MCF 10A (cell line): ENCODE results near the gene ATP5MC1.

DNA sequence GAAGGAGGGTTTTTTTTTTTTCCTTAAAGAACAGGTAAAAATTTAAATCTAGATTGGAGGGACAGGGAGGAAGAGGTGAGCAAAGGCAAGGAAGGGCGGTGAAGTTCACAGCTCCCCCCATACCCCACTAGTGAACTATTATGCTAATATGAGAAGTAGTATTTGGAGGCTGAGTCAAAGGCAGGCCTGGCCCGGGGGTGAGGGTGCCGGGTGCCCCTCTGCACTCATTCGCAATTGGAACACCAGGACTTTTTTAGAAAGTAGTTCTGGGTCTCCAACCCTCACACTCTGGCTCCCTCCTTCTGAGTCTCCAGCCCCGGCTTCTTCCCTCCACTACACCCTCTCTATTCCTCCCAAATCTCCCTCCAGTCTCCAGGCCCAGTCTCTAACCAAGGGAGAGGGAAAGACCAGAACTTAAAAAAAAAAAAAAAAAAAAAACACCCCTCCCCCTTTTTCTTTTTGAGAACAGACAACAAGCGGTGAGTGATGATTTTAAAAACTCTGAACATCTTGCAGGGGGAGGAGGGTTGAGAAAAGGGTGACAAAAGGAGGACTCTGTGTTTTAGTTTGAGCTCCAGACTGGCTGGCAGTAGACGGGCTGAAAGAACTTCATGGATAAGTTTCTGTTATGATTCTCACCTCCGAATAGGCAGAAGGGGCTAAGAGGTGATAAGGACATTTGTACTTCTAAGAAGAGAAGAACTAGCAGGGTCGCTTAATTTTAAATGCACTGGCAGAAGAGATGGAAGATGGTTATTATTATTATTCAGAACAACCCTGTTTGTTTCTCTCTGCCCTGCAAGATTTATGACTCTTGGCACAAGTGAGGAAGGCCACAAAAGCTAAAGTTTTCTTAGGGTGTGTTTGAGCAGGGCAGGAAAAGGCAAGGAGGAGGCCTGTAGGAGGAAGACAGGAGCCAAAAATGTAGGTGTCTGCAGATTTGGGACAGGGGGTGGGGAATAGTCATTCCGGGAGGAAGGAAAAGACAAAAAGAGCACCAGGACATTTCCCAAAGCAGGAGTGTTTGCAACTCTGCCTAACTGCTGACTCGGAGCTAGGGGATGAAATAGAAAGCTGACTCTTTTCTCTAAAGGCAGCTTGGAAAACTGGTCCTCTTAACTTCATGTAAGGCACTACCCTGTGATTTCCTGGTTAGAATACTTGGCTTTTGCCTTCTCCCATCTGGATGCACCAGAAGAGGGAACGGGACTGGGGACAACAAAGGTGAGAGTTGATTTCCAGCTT, 11.6 kb upstream of the HOXB2 start:
- PRO-cap, result no peak
- RRBS, result no CpG with 5 or more reads among the region's 12 CpGs

- PRO-cap, result no peak
- RRBS, result no CpG with 5 or more reads among the region's 16 CpGs
Observed at GRCh38 chr17:48559898-48560971, 15.3 kb upstream of the HOXB2 start.

DNA sequence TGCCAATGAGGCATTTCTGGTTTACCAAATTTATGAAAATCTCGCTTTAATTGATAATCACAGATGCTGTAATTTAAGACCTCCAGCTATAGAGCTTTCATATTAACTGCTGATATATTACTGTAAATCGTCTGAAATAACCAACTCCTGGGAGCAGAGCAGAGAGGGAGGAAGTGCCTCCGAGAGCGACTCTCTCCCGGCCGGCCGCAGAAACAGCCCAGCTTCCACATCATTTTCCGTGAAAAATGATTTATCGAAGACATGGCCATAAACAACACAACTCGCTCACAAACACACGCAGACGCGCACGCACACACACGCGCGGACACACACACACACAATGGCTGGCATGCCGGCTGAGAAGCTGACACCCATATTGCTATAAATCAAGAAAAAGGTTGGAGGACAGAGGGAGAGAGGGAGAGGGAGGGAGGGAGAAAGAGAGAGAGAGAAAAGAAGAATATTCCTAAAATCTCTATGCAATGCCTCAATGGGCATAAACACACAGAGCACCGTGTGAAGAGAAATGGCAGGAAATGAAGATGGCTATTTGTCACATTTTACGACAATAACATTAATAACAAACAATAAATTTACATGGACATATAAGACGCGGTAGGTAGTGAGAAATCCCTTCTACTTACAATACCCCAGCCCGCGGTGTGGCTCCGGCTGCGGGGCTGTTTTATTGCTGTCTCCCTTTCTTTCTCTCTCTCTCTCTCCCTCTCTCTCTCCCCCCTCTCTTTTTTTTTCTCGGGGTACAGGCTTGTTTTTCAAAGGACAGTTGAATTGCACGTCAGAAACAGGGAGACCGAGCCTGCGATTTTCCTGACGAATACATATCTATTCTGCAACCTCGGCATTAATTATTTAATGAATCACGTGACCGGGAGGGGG, 9.6 kb downstream of the HOXB4 start:
- PRO-cap, result no peak
- RRBS, result 60% methylated on average over 2 of the region's 34 CpGs

GRCh38 chr17:48575502-48576383, 2.4 kb downstream of the HOXB4 start:
- PRO-cap, result no peak
- RRBS, result no CpG with 5 or more reads among the region's 23 CpGs

- PRO-cap, result no peak
- RRBS, result 56% methylated on average over 4 of the region's 13 CpGs
Observed at GRCh38 chr17:48594238-48594597, 639 bp upstream of the HOXB5 start.

- PRO-cap, result no peak
- RRBS, result 45% methylated on average over 4 of the region's 16 CpGs
Observed at GRCh38 chr17:48646015-48646343, 19.8 kb upstream of the HOXB9 start.

- PRO-cap, result no peak
- RRBS, result 89% methylated on average over 15 of the region's 80 CpGs
Observed at GRCh38 chr17:48718255-48719420, 3.7 kb downstream of the PRAC1 start.

DNA sequence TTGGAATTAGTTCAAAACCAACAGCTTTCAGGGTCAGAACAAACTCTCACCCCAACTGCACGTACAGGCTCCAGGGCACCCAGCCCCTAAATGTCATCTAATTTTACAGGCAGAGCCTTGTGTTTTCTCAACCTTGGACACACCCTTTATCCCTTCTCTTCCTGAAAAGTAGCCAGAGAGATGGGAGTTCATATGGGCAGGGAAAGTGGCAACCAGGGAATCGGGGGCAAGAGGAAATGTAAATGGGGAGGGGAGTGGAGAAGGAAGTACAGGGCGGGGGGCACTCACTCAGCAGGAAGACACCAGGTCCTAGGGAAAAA, 16.1 kb downstream of the TTLL6 start:
- PRO-cap, result no peak
- RRBS, result no CpG with 5 or more reads among the region's 3 CpGs

DNA sequence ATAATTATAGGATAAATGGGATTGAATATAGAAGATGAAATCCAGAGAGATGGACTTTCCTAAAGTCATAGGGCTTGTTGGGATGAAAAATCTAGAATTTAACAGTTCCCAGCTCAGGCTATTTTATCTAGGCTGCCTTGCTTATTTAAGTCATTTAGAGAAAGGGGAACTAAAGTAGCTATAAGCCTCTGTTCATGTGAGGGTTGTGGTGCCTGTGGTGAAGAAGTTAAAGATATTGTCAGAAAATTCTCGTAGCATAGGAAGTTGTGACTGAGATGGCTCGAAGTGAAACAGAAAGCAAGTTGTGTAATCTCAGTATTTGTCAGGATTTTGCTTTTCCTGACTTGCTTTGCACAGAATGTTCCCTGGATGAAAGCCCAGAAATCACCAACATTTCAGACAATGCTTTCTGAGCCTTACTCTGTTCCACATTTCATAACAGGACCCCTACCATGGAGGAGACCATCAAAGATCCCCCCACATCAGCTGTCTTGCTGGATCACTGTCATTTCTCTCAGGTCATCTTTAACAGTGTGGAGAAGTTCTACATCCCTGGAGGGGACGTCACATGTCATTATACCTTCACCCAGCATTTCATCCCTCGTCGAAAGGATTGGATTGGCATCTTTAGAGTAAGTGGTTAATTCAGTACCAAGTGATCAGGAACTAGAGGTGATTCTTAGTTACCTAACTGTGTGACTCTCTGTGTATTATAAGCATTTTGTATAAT, 10.6 kb downstream of the CALCOCO2 start:
- PRO-cap, result no peak
- RRBS, result no CpG with 5 or more reads among the region's 5 CpGs

- PRO-cap, result no peak
- RRBS, result no CpG with 5 or more reads among the region's 6 CpGs
Observed at GRCh38 chr17:48847866-48848584, 17.2 kb downstream of the CALCOCO2 start.

DNA sequence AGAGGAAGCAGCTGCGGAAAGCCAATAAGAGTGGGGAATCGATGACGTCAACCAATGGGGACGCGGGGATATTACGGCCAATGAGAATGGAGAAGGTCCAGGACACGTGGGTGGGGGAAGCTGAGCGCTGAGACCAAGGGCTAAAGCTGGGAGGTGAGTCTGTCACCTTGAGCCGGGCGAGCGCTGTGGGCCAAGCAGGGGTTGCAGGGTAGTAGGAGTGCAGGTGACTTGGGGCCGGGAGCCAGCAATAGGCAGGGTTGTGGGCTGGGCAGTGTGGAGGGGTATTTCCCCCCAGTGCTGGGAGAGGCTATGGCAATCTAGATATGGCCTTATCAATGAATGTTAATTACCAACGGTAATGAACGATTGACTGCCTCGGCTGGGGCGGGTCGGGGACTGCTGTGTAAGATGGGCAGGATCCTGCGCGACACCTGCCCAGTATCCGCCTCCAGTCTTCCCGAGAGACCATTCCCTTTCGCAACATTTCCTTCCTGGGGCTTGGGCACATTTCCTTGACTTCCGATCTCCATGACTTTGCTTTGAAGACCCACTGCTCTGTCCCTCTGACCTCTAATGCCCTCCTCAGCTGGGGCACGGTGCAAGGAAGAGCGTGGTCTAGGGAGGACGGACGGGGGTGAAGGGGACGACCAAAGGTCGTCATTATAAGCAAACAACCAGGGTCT, at the start of gene ATP5MC1:
TSS of gene ATP5MC1 (plus strand) at position 100 of the 683 bp plus-strand sequence.
- PRO-cap, result bidirectional peak, plus-strand start at position 165 of the sequence, minus-strand start outside the sequence
- RRBS, result under 1% methylated on average over 4 of the region's 29 CpGs

DNA sequence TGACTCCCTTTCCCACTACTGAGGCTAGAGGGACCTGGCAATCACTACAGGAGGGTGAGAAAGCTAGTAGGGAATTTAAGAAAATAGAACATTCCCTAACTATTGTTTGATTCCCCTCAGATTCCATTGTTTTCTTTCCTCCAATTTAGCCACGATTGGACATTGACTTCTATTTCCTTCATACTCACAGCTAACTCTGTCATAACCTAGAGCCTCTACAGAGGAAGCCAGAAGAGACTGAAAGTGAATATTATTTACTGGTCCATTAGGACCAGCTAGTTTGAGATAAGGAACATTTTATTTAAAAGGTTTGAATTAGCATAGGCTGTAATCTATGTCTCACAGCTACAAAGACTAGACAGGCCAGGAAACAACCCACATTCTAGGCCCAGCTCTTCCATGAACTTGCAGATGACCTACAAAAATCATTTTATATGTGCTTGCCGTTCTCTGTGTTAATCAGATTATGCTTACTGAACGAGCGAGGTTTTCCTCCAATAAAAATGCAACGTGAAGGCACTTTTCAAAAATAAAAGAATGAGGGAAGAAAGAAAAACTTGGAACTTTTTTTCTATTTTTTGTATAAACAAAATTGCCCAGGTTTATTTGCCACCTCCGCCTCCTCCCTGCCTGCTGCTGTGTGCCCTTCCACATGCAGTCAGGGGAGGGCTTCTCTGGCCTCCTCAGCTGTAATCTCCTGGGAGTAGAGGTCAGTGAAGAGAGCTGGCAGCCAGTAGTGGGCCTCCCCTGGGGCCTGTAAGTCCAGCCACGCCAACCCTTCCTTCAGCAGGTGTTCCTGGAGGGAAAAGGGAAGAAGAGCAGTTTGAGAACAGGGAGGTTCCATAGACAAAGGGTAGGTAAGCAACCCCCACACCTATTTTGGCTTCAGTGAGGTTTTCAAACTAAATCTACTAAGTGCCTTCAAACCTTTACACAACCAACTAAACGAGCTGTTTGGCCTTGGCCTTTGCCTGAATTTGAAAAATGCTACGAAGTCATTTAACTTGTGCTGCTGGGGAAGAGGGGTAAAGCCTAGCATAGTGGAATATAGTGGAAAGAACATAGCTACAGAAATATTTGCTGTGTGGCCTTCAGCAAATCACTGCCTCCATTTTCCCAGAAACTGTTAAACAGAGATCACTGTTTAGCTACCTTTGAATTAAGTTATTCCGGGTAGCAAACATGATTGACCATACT, 14.4 kb downstream of the SNF8 start:
- PRO-cap, result bidirectional peak, plus-strand start at position 1,005 of the sequence, minus-strand start at position 809 of the sequence
- RRBS, result no CpG with 5 or more reads among the region's 10 CpGs

- PRO-cap, result no peak
- RRBS, result no CpG with 5 or more reads among the region's 1 CpG
Observed at GRCh38 chr17:48994460-48994772, 2.8 kb upstream of the IGF2BP1 start.

GRCh38 chr17:48995934-48996835, 1.0 kb upstream of the IGF2BP1 start:
- PRO-cap, result no peak
- RRBS, result 65% methylated on average over 24 of the region's 81 CpGs

DNA sequence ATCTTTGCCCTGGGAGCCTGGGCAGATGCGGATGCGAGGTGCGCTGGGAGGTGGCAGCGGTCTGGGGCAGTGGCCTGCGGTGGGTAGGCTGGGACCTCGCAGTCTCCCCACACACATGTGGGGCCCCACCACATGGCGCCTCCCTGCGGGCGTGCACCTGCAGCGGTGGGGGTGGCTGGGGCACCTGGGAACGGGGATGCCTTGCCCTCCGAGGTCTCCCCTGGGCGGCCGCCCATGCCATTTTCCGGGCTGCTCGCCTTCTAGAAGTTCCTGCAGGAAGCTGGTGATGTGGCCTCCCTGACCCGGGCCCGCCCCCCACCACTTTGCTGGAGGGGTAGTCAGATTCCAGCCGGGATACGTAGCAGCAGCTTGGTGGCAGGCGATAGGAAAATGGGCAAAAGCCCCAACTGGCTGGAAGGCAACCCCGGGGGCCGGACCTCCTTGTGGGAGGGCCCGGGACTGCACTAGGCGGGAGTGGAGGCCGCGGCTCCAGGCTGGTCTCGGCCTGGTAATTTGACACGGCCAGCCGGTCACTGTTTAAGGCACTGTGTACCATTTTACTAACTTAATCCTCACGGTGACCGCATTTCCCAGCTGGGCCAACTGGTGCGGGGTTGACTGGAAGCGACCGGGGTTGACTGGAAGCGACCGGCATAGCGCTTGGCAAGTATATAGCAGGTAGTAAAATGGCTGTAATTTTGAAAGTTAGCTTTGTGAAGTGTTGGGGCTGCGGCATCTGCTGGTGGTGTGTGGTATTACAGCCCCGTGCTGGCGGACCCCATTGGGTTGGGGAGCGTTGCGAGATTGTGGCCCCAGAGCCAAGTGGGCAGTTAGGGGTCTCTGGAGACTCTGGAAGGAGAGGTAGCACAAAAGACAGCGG, 38.5 kb downstream of the IGF2BP1 start:
- PRO-cap, result no peak
- RRBS, result 71% methylated on average over 15 of the region's 44 CpGs

DNA sequence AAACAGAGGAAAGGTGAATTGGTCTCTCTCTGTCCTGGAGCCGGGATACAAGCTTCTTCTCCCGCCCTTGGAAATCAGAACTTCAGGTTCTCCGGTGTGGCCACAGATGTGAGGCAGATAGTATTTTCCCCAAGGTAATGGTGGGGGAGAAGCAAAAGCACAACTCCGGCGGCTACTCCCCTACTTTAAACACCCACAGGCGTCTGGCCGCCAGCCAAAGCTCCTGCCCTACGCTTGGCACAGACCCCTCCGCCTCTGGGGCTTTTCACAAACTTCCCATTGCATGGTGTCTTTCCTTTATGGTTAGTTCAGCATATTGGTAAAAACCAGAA, 39.5 kb upstream of the B4GALNT2 start:
- PRO-cap, result no peak
- RRBS, result 40% methylated on average over 3 of the region's 9 CpGs

DNA sequence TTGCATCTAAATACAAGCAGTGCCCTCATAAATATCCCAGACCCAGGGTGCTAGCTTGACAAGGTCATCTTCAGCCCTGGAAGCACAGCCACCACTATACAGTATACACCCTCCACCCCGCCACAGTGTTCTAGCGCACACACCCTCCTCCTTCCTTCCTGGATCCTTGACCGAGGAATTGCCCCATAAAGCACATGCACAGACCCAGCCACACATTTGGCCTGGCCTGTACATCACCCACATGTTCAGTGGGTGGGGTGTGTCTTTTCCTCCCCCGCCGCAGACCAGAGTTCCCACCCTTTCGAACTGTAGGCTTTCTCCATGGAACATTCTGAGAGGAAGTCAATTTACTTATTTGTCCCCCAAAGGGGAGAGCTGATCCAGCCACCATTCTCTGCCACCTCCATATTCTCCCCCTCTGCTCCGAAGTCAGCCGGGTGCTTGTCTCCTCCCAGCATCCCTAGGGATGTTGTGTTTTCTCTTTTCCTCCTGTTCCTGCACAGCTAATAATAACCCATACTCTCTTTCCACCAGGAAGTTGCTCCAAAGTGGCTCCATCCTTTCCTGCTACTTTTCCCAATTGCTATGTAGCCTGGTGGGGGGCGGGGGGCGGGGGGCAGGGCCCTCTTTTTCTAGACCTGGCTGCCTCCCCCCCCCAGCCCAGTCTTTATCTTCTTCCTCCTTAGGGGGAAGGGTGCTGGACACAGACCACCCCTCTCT, 6.6 kb downstream of the ABI3 start:
- PRO-cap, result no peak
- RRBS, result no CpG with 5 or more reads among the region's 10 CpGs

GRCh38 chr17:49294501-49294931, 63.9 kb upstream of the PHOSPHO1 start:
- PRO-cap, result no peak
- RRBS, result no CpG with 5 or more reads among the region's 3 CpGs

DNA sequence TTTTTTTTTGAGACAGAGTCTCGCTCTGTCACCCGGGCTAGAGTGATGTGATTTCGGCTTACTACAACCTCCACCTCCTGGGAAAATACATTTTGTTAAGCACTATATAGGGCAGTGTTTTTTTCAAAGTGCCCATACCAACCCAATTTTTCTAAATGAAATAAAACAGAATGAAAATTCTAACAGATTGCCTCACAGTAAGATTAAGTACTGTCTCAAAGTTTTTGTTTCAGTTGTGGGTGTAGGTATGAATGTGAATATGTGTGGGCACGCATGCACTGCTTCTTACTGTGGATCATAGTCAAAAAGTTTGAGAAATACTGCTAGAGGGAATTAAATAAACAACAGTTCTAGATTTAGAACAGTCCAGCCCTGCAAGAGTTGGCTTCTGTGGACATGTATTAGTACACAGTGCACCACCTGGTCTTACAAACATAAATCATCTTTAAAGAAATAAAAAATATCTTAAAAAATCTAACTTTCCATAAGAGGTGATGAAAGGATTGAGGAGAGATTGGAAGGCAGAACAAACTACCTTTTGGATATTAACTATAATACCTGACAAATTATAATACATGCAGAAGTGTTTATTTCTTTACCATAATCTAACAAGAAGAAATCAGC, 8.5 kb downstream of the ZNF652 start:
- PRO-cap, result no peak
- RRBS, result no CpG with 5 or more reads among the region's 4 CpGs

DNA sequence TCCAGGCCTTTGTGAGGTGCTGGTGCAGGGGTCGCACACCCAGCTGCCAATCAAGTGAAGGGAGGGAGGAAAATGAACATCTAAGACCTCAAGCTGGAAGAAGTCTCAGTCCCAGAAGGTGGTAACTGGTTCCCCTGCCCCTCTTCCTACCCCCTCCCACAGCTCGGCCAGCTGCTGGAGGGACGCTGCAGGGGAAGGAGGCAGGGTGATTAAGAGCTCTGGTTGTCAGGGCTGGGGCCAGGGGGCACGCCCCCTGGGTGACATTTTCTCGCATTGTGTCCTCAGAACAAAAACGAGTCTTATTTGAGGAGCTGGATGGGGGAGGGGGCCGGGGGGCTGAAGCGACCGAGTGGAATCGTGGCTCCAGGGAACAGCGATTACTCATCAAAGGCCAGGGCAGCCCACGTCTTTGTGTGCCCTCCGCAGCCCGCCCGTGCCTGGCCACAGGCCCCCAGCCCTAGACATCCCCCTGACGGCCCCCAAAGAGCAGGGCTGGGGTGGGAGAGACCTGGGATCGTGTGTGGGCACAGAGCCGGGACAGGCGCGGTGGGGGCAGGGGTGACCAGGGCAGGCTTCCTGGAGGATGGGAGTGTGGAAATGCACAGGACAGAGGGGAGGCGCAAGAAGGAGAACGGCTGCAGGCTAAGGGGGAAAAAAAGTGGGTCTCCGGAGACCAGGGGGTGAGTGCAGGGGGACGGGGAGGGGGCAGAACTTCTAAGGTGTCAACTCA, 23.7 kb upstream of the PHB1 start:
- PRO-cap, result no peak
- RRBS, result 33% methylated on average over 2 of the region's 24 CpGs